Astrocyte (in vitro differentiated cells and primary cell): Measurements from ENCODE around the genes GALNT18 and DKK3.

DNA sequence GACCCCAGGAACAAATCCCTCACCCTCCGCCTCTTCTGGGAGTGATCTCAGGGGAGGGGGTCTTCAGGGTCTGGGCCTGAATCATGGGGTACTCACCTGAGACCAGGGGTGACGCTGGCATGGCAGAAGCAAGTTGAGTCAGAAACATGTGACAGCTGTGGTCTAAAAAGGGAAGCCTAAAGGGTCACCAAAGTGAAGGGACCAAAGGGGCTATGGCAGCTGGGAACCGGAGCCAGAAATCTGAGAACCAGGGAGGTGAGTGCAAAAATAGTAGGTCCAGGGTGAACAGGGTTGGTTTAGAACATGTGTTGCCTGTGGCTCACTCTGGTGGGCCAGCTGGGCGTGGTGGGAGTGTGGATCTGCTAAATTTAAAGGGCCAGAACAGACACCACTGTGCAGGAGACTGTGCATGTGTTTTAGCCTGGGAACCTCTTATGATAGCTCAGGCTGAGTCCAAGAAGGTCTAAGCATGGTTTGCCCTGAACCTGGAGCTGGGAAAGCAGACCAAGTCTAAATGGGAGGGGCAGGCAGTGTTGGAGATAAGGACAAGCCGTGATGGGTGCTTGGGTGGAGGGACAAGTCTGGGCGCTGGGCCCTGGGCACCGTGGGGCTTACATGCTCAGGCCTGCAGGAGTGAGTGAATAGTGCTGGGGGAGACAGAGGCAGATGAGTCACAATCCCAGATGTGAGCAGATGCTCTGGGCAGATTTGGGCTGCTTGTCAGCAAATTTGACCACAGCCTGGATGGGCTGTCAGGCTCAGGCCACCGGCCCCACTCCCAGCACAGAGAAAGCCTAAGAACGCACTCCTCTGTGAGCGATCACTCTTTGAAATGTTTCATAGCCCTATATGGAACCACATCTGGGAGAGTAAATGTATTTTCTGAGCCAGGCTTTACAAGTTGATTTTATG, 41.4 kb upstream of the ZBED5 start:
- PRO-cap: bidirectional peak, plus-strand start outside the sequence, minus-strand start at position 829 of the sequence
- RRBS, 2 experiments: no CpG with 5 or more reads among the region's 10 CpGs

DNA sequence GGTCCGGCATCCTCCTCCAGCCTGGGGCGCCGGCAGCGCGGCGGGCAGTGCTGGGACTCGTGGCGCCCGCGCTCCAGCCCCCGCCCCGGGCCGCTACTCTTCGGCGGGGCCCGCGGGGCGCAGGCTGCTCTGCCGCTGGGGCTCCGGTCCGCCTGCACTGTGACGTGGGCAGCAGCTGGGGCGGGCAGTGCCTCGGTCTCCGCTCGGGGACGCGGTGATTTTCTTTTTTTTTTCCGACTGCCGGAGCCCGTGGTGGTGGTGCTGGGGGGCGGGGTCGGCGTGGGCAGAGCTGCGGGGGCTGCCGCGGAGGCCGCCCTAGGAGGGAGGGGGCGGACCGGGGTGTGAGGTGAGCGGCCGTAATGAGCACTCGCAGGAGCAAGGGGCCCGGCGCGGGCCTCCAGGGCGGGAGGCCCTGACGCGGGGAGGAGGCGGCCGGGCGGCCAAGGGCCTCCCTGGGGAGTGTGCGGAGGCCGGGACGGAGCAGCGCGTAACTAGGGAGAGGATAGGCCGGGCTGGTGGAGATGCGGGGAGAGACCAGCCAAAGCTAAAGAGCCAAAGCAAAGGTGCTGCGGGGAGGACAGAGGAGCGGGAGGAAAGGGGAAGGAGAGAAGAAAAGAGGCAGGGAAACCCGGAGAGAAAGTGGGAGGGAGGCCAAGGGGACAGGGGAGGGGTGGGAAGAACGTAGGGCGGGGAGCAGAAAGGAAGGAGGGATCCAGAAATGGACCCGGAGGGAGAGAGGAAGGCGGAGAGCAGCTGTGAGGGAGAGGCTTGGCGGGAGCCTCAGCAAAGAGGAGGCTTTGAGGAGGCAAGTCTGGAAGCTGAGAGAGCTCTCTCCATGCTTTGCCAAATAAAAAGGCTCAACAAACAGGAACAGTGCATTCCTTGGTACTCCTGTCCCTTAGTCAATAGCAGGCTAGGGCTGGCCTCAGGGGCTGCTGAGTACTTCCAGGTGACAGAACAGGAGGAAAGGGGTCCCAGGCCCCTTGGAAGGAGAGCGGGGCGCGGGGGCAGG, 73.5 kb upstream of the ZBED5 start:
- PRO-cap: bidirectional peak, plus-strand start at position 157 of the sequence, minus-strand start at position 161 of the sequence
- RRBS, 2 experiments: 2 to 3% methylated on average over 44 to 53 of the region's 70 CpGs

DNA sequence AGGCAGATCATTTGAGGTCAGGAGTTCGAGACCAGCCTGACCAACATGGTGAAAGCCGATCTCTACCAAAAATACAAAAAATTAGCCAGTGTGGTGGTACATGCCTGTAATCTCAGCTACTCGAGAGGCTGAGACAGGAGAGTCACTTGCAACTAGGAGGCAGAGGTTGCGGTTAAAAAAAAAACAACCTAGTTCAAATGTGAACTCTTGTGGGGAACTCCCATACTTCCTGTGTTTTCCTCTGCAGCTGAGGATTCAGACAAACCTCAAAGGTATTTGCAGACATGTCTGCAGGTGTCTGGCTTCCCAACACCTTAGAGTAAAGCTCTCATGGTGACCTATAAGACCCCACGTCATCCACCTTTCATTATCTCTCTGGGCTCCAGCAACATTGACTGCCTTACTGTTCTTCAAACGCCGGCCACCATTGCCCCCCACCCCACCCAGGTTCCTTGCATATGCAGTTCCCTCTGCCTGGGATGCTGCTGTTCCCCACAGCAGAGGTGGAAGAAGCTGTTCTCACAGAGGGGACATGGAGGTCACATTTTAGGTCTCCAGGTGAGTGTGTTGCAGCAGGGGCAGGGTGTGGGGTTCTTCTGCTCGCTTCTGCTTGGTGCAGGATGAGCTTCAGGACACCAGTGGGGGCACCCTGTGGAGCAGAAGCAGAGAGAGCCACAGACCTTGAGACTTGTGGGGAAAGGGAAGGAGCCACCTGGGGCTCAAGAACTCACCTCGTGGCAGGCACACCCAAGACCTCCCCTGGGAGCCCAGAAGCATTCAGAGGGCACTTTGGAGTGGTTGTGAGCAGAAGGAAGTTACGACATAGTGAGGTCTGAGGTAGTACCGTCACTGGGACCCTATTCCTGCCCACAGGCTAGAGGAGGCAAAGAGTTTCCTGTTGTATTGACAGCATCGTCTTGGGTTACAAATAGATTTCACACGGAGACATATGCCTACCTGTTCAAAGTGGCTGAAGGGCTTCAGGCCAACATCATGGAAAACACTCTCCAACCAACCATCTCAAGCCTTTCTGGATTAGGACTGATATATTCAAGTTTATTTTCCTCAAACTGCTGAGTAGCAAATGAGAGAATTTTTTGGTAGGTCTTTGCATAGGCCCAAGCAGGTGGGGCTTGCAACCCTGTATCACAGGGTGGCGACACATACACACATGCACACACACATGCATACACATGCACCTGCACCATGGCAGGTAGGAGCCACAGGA, 203.1 kb downstream of the CSNK2A3 start:
- PRO-cap: no peak
- RRBS, 2 experiments: no CpG with 5 or more reads among the region's 14 CpGs

GRCh38 chr11:11239624-11240147, 113.4 kb downstream of the CSNK2A3 start:
- PRO-cap: no peak

DNA sequence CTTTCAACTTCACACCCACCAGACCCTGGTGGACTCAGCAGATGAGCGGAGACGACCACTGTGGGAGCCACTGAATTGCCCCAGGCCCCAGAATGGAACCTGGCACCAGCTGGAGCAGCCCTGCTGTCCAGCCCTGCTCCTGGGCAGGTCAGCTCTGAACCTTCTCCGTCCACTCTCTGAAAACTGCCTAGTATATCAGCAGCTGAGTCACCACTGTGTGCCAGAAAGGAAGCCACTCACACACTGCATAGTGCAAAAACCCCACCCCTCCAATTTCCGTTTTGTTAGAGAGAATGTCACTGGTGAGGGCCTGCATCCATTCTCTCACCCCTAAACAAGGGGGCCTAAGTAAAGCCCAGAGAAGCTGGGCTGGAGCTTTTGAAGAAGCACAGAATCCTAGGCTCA, 44.6 kb downstream of the GALNT18 start:
- PRO-cap: no peak
- RRBS, 2 experiments: no CpG with 5 or more reads among the region's 4 CpGs

DNA sequence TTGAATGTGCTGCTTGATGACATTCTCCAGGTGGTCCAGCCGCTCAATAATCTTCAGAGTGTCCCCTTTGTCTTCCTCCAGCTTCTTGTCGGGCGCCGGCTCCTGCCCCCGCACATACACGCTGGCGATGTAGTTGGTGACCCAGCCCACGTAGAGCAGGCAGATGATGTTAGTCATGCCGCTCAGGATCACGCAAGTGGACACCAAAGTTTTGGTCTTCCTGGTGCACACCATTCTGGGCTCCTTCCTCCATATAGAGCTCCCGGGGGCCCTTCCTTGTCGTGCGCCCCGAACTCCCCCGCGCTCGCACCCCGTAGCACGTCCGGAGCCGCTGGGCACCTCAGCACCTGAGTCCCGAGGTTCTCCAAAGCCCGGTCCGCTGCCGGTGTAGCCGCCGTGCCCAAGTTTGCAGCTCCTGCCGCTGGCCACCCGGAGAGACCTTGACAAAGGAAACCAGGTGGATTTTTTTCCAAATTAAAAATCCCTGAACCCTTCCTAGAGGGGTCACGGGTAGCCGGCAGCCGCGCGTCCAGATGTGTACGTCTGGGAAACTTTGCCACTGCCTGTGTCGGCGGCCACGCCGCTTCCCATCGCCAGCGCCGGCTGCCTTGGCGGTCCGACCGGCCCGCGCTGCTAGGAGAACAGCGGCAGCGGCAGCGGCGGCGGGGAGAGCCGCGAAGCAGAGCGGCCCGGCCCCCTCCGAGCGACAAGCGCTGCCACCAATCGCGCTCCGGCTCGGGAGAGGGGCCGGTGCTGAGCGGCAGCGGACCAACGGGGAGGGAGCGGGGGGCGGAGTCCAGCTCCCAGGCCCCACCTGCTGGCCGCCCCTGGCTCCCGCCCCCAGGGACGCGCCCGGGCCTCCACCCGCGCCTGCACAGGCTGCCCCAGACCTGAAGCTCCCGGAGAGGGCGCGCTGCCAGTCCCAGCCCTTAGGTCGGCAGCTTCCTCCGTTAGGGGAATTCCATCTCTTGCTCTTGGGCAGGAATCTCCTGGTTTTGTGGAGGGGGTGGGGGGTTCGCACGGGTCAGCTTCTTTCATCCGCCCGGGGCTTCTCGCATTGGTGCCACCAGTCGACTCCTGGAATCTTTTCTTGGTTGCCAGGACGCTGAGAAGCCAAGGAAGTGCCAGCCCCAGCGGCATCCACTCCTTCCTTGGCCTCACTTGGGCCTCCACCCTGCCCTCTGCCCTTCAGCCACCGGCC, at the start of gene GALNT18:
Gene GALNT18, minus strand, starts transcription at position 646 of the 1,201 bp plus-strand sequence.
- PRO-cap: unidirectional peak, minus-strand start at position 643 of the sequence
- RRBS, 2 experiments: 2 to 3% methylated on average over 50 to 57 of the region's 90 CpGs

GRCh38 chr11:11916798-11917790, 75.3 kb downstream of the USP47 start:
- PRO-cap: no peak
- RRBS, 2 experiments: no CpG with 5 or more reads among the region's 3 CpGs

- PRO-cap: no peak
- RRBS, 2 experiments: no CpG with 5 or more reads among the region's 2 CpGs
Measured at GRCh38 chr11:12005343-12005876, 3.0 kb downstream of the DKK3 start.

- PRO-cap: no peak
- RRBS, 2 experiments: under 1% methylated on average over 11 of the region's 81 CpGs; no CpG with 5 or more reads in 1 of the 2 experiments
Measured at GRCh38 chr11:12007639-12008820, at the start of gene DKK3. Gene DKK3, minus strand, starts transcription at chr11:12008626.

GRCh38 chr11:12019161-12019746, 10.8 kb upstream of the DKK3 start:
- PRO-cap: no peak
- RRBS, 2 experiments: no CpG with 5 or more reads among the region's 10 CpGs

DNA sequence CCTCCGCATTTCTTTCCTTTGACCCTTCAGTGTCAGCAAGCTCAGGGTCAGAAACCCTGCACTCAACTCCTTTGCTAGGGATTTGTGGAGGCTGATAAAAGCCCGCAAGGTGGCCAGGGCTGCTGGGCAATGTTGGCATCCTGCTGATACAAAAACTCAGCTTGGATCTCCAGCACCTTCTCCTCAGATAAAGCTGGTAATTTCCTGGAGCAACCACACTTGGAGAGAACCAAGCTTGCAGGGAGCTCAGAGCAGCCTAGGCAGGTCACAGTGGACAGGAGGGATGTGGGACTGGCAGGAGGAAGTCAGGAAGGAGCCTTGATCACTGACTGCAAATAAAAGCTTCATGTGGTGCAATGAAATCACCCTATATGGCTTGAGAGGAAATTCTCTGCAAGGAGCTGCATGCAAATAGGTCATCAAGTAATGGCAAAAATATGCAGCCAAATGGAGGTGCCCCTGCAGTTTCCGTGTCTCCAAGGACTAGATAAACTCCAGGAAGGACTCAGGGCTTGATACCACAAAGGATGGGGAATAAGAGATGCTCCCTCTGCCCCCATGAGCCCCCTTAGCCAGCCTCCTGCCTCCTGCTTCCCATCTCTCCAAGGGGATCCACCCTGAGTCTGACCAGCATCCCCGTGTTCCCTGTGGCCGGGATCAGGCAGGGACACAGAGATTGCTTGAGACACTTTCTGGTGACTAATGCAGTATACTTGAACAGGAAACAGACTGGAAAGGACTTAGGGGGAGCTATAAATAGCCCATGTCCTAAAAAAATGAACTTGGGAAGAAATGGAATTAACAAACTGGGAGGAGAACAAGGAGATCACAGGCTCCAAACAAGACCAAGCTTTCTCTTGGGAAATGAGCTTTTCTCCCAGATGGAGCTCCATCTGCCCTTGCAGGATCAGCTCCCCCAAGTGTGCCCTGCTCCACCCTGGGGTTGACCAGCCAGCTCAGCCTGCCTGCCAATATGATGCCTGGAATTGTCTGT, 24.0 kb upstream of the MICAL2 start:
- PRO-cap: bidirectional peak, plus-strand start at position 422 of the sequence, minus-strand start at position 293 of the sequence; bidirectional peak, plus-strand start at position 801 of the sequence, minus-strand start at position 677 of the sequence
- RRBS, 2 experiments: no CpG with 5 or more reads among the region's 5 CpGs

- PRO-cap: no peak
- RRBS, 2 experiments: no CpG with 5 or more reads among the region's 2 CpGs
Measured at GRCh38 chr11:12089950-12090405, 20.4 kb upstream of the MICAL2 start.

DNA sequence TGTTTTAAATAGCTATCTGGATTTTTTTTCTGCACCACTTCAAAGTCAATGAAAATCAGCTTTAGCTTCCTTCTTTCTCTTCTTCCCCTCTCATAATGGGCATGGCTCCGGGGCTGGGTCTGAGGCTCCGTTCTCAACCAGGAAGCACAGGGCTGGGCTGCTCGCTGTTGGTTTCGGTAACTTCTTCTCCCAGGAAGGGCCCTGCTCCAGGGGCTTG, 23.8 kb downstream of the MICAL2 start:
- PRO-cap: no peak
- RRBS, 2 experiments: no CpG with 5 or more reads among the region's 4 CpGs

DNA sequence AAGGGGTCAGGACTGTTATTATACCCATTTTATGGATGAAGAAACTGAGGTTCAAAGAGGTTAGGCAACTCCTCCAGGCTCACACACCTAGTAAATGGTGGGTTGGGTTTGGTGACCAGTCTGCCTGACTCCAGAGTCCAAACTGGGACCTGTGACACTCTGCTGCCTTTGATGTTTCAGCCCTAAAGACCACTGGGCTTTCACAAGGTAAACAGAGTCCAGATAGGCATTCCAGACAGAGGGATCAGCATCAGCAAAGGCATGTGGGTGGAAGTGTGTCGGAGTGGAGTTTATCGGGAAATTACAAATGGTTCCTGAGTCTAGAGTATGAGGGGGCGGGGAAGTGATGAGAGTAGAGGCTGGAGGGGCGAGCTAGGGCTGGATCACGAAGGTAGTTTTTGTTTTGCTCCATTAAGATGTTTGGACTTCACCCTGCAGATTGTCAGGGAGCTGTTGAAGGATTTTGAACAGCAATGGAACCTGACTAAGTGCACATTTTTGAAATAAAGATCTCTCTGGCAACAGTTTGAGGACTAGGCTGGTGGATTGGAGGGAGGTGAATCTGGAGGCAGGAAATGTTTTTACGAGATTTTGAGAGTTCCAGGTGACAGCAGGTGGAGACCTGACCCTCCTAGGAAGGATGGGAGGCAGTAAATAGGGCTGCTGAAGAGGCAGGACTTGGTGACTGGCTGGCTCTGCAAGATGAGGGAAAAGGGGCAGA, 38.7 kb downstream of the MICAL2 start:
- PRO-cap: no peak
- RRBS, 2 experiments: no CpG with 5 or more reads among the region's 6 CpGs

- PRO-cap: no peak
- RRBS, 2 experiments: 78 to 83% methylated on average over 2 of the region's 10 CpGs
Measured at GRCh38 chr11:12159462-12160118, 49.2 kb downstream of the MICAL2 start.

DNA sequence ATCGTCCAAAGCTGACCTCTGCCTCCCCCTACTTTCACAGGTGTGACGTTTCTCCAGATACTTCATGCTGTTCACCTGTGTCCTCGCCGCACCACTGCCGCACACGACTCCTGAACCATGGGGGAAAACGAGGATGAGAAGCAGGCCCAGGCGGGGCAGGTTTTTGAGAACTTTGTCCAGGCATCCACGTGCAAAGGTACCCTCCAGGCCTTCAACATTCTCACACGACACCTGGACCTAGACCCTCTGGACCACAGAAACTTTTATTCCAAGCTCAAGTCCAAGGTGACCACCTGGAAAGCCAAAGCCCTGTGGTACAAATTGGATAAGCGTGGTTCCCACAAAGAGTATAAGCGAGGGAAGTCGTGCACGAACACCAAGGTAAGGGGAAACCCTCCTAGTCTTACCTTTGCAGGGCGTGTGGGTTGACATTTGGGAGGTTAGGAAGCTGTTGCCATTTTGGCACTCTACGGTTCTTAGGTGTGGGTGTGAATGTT, 51.7 kb downstream of the MICAL2 start:
- PRO-cap: no peak
- RRBS, 2 experiments: no CpG with 5 or more reads among the region's 16 CpGs

DNA sequence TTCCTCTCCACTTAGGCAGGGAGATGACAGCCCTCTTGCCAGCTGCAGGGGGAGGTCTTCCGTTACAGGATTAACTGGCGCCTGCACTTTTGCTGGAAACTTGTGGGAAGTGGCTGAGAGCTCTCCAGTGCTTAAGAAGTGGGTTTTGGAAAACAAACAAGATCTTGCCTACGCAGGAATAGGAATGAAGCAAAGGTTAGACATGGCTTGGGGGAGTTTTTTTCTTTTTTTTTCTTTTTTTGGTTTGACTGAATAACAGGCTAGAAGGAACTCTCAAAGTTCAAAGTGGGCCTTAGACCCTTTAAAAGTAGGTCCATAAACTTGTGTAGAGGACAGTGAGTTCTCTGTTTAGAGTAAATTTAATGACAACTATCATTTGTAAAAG, 75.6 kb downstream of the MICAL2 start:
- PRO-cap: no peak
- RRBS, 2 experiments: no CpG with 5 or more reads among the region's 3 CpGs

DNA sequence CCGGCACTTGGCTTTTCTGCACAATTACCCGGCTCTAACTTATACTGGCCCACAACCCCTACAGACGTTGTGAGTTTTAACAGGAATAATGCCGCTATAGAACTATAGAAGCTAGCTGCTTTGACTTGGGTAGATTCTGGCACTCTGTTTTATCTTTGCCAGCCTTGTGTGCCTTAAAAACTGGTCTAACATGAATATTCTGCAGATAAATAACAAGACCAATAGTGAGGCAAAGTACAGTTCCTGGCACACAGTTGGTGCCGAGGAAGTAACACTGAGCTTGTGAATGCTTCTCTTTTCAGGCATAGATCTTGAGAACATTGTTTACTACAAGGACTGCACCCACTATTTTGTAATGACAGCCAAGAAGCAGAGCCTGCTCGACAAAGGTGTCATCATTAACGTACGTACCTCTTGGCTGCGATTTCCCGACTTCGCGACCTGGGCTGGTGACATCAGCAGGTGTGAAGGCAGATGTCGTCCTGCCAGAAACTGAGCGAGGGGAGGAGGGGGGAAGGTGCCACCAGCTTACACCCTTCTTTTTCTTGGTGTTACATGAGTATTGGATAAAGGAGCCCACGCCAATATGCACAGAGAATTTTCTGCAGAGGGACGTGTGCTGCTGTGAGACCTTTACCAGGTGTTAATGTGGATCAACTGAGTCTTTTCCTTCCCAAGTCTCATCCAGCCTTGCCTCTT, 105.7 kb downstream of the MICAL2 start:
- PRO-cap: no peak
- RRBS, 2 experiments: no CpG with 5 or more reads among the region's 16 CpGs

- PRO-cap: no peak
- RRBS, 2 experiments: no CpG with 5 or more reads among the region's 7 CpGs
Measured at GRCh38 chr11:12239833-12240463, 129.6 kb downstream of the MICAL2 start.

DNA sequence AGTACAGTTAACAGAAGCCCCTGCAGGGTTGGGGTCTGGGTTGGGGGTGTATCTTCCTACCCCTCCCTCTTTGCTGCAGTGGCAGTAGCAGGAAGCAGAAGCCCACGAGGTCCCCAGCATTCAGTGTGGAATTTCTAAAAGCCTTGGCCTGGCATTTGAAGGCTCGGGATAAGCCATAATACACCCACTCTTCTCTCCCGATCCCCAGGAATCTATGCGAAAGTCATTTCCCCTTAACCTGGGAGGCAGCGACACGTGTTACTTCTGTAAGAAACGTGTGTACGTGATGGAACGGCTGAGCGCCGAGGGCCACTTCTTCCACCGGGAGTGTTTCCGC, 120.8 kb upstream of the PARVA start:
- PRO-cap: no peak
- RRBS, 2 experiments: no CpG with 5 or more reads among the region's 13 CpGs